Mesenchymal stem cell of Wharton's jelly (primary cell): ENCODE measurements around the genes HDAC3, FGF1 and ARHGAP26.

- CAGE, long polyA plus RNA: no peak
Observed at GRCh38 chr5:141564511-141565000, 54.2 kb downstream of the DIAPH1 start.

DNA sequence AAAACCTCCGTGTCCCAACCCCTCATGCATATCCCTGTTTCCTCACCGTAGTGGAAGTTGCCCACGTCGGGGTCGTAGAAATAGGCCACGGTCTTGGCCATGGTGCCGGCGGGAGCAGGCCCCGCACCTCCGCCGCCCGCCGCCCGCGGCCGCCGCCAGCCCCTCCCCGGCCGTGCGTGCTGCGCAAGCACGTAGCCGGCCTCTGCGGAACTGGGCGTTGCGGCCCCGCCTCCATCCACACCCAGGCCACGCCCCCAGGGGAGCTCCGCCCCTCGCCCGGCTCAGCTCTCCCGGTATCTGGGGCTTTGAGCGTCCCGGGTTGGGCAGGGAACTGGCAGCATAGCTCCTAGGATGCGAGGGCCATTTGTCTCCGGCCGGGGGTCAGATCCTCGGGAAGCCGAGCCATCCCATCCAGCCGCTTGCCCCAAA, at the start of gene HDAC3:
TSS of gene HDAC3 (minus strand) at position 160 of the 429 bp plus-strand sequence.
- CAGE, long polyA plus RNA: no peak

DNA sequence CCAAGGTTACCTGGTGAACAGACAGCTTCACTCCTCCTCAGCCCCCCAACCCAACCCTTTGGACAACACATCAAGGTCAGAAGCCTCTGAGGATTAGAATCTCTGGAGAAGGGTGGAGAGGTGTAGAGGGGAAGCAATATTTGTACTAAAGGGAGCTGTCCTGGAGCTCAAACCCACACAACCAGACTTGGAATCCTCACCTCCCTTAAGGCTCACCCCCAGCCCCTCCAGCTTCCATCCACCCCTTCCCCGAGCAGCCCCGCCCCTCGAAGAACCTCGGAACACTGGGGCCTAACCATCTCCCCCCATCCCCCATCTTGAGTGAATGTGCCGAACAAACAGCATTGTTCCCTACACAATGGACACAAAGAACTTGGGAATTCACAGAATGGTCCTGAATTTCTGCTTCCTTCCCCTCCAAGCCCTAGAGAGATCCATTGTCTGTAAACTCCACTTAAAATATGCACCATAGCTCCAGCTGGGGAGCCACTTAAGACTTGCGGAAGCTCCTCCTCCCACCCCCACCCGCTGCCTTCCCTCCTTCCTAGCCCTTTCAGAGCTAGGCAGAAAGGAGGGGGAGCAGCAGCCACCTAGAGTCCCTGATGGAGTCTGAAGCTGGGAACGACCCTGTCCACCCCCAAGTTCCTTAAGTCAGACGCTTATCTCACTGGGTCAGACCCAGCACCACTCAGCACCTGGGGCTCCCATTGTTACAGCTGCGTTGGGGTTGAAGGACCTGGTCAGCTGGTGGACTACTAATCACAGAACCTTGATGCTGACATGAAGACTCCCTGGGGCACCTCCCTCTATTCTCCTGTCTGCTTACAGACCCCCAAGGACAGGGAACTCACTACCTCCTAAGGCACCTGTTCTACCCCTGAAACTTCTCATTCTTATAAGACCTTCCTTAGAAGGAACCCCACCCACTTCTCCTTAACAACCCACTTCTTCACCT, 61.5 kb downstream of the PCDH1 start:
- CAGE, long polyA plus RNA: no peak

DNA sequence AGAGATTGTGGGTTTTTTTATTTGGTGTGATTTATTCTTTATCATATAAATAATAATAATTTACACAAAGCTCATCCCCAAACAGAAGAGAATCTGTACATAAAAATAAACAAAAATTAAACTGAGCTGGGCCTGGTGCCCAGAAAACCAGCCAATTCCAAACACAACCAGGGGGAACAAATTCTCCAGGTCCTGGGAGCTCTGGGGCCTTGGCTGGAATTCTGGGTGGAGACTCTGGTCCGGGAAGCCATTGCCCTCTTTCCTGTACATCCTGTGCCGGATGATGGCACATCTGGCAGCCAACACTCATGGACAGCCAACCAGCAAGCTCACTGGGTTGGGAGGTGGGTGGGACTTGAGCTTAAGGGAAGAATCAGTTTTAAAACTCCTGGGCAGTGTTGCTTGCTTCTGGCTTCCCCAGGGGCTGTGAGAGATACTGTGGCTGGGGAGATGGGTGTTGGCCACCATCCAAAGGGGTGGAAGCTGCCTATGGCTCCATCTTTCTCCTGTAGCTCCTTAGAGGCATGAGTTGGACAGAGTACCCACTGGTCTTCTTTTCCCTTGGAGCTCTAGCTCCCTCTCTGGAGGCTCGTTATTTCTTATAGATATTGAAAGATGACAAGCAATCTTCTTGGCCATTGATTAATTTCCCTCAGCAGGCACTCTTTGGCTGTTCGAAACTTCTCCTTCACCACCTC, 56.0 kb downstream of the PCDH1 start:
- CAGE, long polyA plus RNA: no peak

GRCh38 chr5:141850179-141850949, 27.8 kb downstream of the PCDH1 start:
- CAGE, long polyA plus RNA: no peak

DNA sequence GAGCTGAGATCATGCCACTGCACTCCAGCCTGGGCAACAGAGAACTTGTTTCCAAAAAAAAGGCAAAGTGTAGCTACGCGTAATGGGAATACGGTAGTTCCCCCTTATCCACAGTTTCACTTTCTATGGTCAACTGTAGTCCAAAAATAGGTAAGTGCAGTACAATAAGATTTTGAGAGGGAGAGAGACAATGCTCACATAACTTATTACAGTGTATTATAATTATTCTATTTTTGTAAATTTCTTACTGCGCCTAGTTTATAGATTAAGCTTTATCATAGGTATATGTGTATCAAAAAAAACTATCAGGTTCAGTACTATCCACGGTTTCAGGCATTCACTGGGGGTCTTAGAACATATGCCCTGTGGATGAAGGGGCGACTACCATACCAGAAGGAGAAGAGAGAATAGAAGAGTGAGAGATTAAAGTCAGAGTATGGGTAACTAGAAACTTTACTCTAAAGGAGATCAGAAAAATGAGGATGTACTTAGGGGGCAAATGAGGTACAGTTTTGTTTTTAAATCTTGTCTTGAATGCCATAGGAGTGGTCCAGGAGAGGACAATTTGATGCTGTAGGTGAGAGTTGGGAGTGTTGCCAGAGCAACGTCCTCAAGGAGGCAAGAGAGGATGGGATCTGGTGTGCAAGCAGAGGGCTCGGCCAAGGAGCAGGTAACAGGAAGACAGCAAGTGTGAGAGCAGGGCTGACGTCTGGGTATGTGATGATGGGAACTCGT, 15.8 kb downstream of the GNPDA1 start:
- CAGE, long polyA plus RNA: no peak

- CAGE, long polyA plus RNA: start-site peak on the plus strand at chr5:142000713-142000776, 6 and 15 reads in 2 replicates
Observed at GRCh38 chr5:142000567-142001399, 12.0 kb downstream of the GNPDA1 start.

GRCh38 chr5:142046008-142046715, 33.3 kb upstream of the GNPDA1 start:
- CAGE, long polyA plus RNA: no peak

DNA sequence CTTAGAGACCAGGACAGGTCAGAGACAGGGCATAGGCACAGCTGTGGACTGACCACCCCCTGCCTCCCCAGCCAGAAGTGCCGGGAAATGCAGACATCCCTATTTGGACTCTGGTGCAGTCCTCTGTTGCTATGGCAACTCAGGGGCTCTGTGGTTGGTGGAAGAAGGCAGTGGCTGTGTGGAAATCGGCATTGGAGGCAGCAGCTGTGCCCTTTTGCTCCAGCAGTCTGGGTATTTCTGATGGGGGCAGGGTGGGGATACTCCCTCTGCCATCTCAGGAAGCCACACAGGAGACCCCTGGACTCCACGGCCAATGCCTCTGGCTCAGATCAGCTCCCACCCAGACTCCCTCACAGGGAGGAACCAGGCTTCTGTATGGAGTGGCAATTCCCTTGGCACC, 43.2 kb upstream of the NDFIP1 start:
- CAGE, long polyA plus RNA: no peak

- CAGE, long polyA plus RNA: no peak
Observed at GRCh38 chr5:142095099-142095390, 13.5 kb upstream of the NDFIP1 start.

DNA sequence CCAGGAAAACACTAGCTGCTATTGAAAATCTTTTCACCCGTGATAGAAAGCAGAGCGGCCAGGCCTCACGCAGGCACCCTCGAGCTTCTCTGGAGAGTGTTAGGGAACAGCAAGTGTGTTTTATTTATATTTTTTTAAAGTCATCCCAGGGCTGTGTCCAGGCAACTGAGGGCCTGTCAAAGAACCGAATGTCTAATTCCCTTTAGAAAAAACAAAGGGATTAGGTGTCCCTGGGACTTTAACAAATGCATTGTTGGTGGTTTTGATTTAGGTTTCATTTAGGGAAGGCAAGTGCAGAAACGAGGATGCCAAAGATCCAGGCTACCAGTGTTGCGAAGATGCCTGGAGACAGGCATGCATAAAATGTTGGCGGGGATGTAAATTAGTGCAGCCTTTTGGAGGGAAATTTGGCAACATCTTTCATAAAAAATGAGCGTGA, 51.2 kb upstream of the SPRY4 start:
- CAGE, long polyA plus RNA: no peak

DNA sequence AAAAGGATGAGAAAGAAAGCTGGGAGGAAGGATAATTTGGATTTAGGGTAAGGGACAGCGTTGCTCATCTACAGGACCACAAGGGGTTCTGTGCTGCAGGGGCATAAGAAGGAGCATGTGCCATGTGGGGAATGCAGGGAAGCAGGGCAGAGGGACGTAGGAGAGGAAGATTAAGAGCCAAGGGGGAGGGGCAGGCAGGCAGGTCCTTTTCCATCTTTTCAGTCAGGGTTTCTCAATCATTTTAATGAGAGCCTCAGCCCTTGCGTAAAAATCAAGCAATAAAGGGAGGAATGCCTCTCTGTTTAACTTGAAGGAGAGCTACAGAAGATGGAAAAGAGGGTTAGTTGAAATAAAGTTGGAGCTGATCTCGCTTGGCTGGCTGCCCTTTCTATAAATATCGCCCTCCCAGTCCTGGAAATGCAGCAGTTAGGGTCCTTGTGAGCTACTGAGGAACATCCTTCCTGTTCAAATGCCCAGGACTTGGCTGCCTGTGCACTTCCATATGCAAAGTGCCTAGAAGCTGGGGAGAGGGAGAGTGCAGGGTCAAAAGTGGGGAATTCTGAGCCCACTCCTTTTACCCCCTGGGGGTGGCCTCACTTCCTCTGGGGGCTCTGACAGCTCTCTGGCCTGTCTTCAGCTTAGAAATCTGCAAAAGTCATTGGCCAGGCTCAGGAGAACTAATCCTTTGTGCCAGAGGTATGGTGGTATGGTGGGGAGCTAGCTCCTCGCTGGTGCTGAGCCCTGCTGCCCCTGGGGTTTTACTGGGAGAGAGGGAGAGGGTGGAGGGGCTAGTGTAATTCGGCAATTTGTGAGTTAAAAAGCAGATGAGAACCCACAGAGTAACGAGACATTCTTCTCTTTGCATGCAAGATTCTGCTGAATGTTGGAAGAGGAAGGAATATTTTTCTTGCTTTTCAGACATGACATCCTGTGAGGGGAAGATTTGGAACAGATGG, 65.2 kb upstream of the SPRY4 start:
- CAGE, long polyA plus RNA: no peak

- CAGE, long polyA plus RNA: no peak
Observed at GRCh38 chr5:142685858-142686802, at the start of gene FGF1. FGF1 (minus strand) TSS chr5:142686090.

DNA sequence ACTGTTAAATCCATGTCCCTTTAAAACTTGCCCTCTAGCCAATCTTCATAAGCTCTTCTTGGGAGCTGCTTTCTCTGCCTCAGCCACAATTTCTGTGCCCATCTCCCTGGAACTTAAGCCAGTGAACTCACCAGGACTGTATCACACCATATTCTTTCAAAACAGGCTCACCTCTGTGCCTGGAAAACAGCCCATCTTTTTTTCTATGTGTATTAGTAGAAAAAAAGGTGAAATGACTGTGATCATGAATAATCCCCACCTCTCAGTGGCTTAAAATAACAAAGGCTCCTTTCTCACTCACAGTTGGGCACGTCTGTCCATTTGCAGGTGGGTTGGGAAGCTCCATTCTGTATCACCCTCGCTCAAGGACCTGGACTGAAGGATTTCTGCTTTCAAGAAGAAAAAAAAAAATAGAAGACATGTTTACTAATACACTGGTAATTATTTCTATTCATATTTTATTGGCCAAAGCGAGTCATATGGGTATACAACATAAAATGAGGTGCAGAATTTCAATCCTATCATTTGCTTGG, 17.2 kb upstream of the FGF1 start:
- CAGE, long polyA plus RNA: no peak

GRCh38 chr5:142770033-142770962, at the start of gene ARHGAP26:
ARHGAP26 (plus strand) TSS chr5:142770377.
- CAGE, long polyA plus RNA: no peak

DNA sequence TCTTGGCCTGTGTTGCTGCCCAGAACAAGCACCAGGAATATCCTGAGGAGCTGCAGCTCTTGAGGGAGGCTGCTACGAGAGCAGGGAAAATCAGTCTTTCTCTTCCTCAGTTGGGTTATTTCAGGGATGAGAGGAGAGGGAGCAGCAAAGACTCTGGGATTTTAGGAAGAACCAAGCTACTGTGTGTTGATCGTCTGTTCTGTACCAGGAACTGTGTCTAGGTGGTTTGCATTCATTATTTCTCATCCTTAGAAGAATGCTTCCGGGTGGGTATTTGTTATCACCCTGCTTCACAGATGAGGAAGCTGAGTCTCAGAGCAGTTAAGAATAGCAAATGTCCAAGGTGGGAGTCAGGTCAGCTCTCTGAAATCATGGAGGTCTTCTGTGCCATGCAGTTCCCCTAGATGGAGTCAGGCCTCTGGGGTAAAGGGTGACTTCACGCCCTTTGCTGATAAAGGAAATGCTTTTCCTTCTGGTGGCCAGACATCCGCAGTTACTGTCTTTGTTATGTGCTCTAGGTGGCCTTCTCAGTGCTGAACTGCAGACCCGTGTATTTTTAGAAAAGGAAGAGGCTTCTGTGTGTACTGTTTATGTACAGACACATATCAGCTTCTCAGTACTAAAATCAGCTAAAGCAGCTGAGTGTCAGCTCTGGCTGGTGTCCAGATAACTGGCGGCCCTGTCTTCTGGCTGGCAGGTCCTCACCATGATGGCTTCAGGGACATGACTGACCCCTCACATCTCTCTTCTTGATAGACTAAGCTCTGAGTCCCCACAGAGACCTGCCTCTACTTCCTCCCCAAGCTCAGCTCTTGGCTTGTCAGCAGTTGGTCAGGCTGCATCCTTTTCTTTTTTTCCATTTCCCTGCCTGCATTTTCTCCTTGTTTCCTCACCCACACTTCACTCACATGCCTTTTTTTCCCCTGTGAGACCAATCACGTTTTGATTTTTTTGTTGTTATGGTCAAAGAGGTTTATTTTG, 75.2 kb downstream of the ARHGAP26 start:
- CAGE, long polyA plus RNA: no peak

DNA sequence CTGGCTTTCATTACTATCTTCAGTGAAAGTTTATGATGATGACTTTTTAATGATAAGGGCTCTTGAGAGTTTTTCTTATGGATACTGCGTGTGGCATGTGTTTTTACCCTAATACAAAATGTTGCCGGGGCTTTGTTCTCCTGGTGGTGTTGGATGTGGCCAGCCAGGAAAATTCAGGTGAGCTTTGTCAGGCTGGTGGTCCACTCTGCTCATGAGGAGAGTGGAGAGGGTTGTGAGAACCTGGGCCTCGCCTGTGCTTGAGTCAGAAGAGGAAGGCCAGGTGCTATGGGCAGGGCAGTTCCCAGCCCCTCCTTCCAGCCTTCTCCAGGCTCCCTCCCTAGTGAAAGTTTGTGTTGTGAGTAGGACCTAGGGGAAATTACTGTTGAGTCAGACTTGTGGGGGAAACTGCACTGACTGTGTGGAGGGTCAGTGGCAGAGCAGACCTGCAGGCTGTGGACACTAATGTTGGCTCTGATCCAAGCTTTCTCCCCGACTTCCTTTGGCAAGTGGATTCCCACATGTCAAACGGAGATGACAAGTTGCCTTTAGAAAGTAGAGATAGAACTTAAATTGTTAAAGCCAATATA, 102.5 kb downstream of the ARHGAP26 start:
- CAGE, long polyA plus RNA: no peak

- CAGE, long polyA plus RNA: no peak
Observed at GRCh38 chr5:142903375-142903882, 133.3 kb downstream of the ARHGAP26 start.

DNA sequence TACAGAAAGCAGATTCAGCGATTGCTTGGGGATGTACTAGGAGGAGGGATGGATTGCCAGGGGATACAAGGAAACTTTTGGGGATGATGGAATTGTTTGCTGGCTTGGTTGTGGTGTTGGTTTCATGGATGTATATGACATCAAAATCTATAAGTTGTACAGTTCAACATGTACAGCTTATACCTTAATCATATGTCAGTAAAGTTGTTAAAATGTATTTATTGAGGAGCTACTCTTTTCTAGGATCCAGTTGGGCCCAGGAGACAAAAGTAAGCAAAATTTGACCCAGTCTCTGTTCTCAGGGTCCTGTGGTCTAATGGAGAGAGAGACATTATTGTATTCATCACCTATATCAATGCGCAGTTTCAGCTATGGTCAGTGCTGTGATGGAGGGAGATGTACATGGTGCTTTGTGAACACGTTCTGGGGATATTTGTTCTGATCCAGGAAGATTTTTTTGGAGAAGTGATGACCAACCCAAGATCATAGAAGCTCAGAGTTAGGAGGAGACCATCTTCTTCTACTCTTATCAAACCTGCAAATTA, 142.3 kb downstream of the ARHGAP26 start:
- CAGE, long polyA plus RNA: no peak

GRCh38 chr5:143054270-143055206, 284.4 kb downstream of the ARHGAP26 start:
- CAGE, long polyA plus RNA: no peak